ENCODE data around the genes TM9SF1 and CTSG.

GRCh38 chr14:24195159-24196143 is at the start of gene TM9SF1:
TSS of gene TM9SF1 (minus strand) at chr14:24195441.
- PRO-cap: bidirectional peak, plus-strand start at chr14:24195732, minus-strand start at chr14:24195637
- RAMPAGE, long total RNA, 5 experiments: start-site peak on the plus strand in 2 of 5 experiments, at chr14:24195703-24195772 at its widest, 10 to 26 reads per replicate; start-site peak on the minus strand in 5 of 5 experiments, at chr14:24194740-24195717 at its widest, 56 to 488 reads per replicate
- RRBS: 1% methylated on average over 41 of the region's 92 CpGs

GRCh38 chr14:24196423-24196674 is 1.1 kb upstream of the TM9SF1 start:
- PRO-cap: no peak
- RAMPAGE, long total RNA, 5 experiments: no peak in any of the 5 experiments
- RRBS: no CpG with 5 or more reads among the region's 3 CpGs

DNA sequence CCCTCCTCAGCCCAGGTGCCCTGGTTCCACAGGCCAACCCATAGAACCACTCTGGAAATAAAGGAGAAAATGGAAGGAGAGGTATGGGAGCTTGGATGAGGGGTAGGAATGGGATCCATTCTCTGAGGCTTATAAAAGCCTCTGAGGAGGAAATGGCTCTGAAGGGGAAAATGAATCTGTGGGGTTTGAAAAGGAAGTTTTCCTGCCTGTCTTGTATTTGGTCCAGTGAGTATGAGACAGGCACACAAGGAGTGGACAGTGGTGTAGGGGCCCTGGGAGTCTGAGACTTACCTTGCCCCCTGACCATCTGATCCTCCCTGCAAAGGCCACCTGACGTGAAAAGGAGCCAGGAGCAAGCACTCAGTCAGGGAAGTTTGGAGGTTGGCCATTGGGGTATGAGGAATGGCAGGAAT is 866 bp downstream of the LTB4R start:
- PRO-cap: no peak
- RAMPAGE, long total RNA, 5 experiments: no peak in any of the 5 experiments
- RRBS: no CpG with 5 or more reads among the region's 1 CpG

DNA sequence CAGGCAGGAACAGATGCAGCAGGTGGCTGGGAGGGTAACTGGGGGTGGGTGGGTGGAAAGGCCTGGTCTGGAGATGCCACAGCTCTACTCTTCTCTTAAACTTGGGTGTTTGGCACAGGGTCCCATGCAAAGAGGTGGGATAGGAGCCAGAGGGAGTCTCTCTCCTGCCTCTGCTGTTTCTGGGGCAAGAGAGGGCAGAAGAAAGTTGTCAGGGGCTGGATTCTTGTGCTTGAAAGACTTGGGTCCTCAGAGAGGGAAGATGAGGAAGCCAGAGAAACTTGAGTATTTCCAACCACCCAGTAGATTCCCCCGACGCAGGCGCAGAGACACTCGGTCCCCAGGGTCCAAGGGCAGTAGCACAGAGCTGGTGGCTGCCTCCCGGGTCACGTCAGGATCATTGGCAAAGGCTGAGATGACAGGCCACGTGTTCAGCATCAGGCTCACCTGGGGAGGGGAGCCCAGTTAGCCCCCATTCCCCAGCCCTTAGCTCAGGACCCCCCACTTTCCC is 1.9 kb downstream of the CBLN3 start:
- PRO-cap: no peak
- RAMPAGE, long total RNA, 5 experiments: no peak in any of the 5 experiments
- RRBS: no CpG with 5 or more reads among the region's 7 CpGs

- PRO-cap: no peak
- RAMPAGE, long total RNA, 5 experiments: no peak in any of the 5 experiments
- RRBS: no CpG with 5 or more reads among the region's 1 CpG
Measured at GRCh38 chr14:24483843-24484244, 24.2 kb downstream of the CMA1 start.

DNA sequence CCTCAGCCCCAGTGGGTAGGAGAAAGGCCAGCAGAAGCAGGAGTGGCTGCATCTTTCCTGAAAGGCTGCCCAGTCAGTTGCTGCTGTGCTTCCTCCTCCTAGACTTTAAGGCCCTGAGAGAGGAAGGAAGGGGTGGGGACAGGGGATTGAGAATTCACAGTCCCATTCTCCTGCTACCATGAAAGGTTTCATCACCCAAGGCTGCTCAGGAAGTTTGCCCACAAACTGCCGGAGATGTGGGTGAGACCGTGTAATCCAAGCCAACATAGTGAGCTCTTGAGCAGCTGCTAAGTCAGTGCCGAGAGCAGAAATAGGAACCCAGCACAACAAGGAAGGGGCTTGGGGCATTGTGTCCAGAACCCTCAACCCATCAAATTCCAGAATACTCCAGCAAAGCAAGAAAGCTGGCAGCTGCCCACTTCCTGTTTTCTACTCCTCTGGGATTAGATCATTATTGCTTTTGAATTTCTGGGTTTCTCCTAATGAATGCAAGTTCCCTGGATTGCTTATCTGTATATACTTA is at the start of gene CTSG:
CTSG (minus strand) TSS at position 79 of the 523 bp plus-strand sequence.
- PRO-cap: no peak
- RAMPAGE, long total RNA, 5 experiments: start-site peak on the minus strand in 2 of 5 experiments, centred at positions 79 to 80 of the sequence, 70 to 342 reads per replicate
- RRBS: no CpG with 5 or more reads among the region's 3 CpGs

DNA sequence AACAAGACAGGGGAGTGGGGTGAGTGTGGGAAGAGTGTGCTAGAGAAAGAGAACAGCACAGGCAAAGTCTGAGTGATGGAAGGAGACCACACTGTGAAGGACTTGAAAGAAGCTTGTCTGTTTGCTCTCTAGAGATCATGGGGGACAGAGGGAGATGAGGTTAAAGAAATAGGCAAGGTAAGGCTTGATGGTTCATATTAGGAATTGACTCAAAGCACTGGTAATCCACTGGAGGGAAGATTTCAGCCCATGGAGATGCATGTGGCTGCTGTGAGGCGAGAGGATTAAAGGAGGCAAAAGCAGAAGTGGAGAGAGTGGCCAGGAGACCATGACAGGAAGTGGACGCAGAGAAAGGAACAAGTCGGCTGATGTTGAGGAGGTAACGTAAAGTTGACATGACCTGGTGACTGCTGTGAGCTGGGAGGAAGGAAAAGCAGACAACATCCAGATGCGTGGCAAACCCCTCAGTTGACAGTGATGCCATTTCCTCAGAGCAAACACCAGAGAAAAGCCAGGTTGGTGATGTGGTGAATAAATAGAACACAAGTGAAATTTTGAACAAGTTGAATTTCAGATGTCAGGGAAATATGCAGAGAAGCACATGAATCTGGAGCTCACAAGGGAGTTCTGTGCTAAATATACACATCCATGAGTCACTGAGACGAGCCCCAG is 61.2 kb upstream of the GZMB start:
- PRO-cap: no peak
- RAMPAGE, long total RNA, 5 experiments: no peak in any of the 5 experiments
- RRBS: no CpG with 5 or more reads among the region's 6 CpGs

- PRO-cap: no peak
- RAMPAGE, long total RNA, 5 experiments: no peak in any of the 5 experiments
- RRBS: no CpG with 5 or more reads among the region's 2 CpGs
Measured at GRCh38 chr14:24817322-24817604, 183.3 kb upstream of the GZMB start.

- PRO-cap: no peak
- RAMPAGE, long total RNA, 5 experiments: start-site peak on the minus strand in 2 of 5 experiments, at chr14:24819101-24819350 at its widest, 7 to 15 reads per replicate
- RRBS: no CpG with 5 or more reads among the region's 15 CpGs
Measured at GRCh38 chr14:24818863-24819742, 185.1 kb upstream of the GZMB start.

DNA sequence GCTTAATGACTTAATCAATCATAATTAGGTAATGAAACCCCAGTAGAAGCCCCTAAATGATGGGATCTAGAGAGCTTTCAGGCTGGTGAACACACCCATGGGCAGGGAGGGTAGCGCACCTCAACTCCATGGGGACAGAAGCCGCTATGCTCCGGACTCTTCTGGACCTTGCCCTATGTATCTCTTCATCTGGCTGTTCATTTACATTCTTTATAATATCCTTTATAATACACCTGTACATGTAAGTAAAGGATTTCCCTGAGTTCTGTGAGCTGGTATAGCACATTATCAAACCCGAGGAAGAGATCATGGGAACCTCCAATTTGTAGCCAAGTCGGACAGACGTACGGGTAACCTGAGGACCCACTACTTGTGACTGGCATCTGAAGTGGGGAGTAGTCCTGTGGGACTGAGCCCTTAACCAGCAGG is 205.9 kb downstream of the STXBP6 start:
- PRO-cap: no peak
- RAMPAGE, long total RNA, 5 experiments: no peak in any of the 5 experiments
- RRBS: no CpG with 5 or more reads among the region's 7 CpGs

DNA sequence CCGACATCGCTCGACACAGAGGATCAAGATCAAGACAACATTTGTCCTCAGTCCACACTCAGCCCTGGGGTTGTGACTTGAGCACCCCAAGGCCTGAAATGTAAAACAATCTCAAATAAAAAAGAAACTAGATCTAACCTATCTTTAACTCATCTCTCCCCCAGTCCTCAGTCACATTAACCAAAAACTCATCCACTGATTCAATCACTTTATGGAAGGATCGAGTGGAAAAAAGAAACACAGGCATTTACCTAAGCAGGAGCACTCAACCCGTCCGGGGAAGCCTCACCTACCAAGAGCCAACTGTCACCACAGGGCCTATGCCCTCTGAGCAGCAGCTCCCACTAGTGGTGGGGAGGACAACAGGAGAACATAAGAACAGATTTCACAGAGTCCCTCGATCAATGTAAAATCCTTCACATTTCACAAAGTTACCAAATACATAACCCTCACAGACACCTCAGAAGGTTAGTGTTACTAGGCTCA is 17.6 kb downstream of the STXBP6 start:
- PRO-cap: no peak
- RAMPAGE, long total RNA, 5 experiments: start-site peak on the minus strand in 1 of 5 experiments, centred at position 325 of the sequence, 6 reads per replicate
- RRBS: no CpG with 5 or more reads among the region's 7 CpGs

DNA sequence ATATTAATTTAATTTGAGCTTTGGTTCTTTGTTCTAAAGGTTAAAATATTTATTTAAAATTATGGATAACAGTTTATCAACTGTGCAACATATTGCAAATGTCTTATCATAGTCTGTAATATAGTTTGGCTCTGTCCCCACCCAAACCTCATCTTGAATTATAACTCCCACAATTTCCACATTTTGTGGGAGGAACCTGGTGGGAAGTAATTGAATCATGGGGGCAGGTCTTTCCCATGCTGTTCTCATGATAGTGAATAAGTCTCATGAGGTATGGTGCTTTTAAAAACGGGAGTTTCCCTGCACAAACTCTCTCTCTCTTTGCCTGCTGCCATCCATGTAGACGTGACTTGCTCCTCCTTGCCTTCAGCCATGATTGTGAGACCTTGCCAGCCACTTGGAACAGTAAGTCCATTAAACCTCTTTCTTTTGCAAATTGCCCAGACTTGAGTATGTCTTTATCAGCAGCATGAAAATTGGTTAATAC is 931.1 kb upstream of the NOVA1 start:
- PRO-cap: no peak
- RAMPAGE, long total RNA, 5 experiments: no peak in any of the 5 experiments
- RRBS: no CpG with 5 or more reads among the region's 2 CpGs

- PRO-cap: no peak
- RAMPAGE, long total RNA, 5 experiments: no peak in any of the 5 experiments
- RRBS: 93% methylated on average over 16 of the region's 60 CpGs
Measured at GRCh38 chr14:27845111-27845941, 921.3 kb upstream of the FOXG1 start.

GRCh38 chr14:28242775-28243326 is 523.7 kb upstream of the FOXG1 start:
- PRO-cap: no peak
- RAMPAGE, long total RNA, 5 experiments: no peak in any of the 5 experiments
- RRBS: no CpG with 5 or more reads among the region's 3 CpGs

DNA sequence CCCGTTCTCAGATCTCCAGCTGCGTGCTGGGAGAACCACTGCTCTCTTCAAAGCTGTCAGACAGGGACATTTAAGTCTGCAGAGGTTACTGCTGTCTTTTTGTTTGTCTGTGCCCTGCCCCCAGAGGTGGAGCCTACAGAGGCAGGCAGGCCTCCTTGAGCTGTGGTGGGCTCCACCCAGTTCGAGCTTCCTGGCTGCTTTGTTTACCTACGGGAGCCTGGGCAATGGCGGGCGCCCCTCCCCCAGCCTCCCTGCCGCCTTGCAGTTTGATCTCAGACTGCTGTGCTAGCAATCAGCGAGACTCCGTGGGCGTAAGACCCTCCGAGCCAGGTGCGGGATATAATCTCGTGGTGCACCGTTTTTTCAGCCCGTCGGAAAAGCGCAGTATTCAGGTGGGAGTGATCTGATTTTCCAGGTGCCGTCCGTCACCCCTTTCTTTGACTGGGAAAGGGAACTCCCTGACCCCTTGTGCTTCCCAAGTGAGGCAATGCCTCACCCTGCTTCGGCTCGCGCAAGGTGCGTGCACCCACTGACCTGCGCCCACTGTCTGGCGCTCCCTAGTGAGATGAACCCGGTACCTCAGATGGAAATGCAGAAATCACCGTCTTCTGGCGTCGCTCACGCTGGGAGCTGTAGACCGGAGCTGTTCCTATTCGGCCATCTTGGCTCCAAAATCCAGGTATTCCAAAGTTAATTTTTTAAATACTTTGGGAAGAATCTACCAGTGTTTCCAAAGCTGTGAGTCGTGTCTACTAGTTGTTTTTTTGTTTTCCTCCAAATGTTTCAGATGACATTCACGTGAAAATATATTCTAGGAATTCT is 448.5 kb upstream of the FOXG1 start:
- PRO-cap: no peak
- RAMPAGE, long total RNA, 5 experiments: no peak in any of the 5 experiments
- RRBS: 97% methylated on average over 4 of the region's 34 CpGs

GRCh38 chr14:28830012-28830414 is 63.4 kb downstream of the FOXG1 start:
- PRO-cap: no peak
- RAMPAGE, long total RNA, 5 experiments: no peak in any of the 5 experiments
- RRBS: no CpG with 5 or more reads among the region's 22 CpGs

DNA sequence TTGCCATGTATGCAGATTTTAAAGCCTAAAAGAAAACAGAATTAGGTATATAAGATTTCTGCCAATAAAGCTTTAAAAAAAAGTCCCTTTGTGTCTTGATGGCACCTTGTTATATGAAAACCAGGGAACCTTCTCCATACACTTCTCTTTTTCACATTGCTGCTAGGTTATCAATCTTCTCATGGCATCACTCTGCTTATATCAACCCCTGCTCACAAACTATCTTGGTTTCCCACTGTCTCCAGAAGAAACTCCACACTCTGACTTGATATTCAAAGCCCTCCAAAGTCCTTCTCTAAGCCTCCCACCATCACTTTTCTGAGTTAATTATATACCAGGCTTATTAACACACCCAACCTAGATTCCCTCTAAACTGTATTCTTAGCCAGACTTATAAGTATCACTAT is 579.2 kb downstream of the FOXG1 start:
- PRO-cap: no peak
- RAMPAGE, long total RNA, 5 experiments: no peak in any of the 5 experiments

DNA sequence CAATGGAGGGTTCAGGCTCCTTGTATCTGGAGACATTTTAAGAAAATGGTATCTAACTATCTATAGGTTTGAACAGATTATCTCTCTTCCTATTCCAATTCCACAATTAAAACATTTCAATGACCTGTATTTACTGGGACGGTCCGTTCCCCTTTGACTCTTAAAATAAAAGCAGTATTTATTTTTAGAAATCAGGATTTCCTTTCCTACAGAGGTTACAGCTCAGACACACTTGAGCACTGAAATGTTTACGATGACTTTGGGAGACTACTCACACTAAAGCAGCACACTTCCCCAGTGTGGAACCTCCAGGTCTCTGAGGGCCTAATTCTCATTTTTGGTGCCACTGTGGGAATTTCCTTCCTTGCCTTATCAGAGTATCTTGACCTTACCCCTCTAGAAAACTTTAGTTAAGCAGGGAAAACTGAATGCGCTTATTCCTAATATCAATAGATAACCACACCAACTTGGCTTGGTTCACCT is 181.8 kb downstream of the PRKD1 start:
- PRO-cap: no peak
- RAMPAGE, long total RNA, 5 experiments: no peak in any of the 5 experiments
- RRBS: no CpG with 5 or more reads among the region's 4 CpGs

DNA sequence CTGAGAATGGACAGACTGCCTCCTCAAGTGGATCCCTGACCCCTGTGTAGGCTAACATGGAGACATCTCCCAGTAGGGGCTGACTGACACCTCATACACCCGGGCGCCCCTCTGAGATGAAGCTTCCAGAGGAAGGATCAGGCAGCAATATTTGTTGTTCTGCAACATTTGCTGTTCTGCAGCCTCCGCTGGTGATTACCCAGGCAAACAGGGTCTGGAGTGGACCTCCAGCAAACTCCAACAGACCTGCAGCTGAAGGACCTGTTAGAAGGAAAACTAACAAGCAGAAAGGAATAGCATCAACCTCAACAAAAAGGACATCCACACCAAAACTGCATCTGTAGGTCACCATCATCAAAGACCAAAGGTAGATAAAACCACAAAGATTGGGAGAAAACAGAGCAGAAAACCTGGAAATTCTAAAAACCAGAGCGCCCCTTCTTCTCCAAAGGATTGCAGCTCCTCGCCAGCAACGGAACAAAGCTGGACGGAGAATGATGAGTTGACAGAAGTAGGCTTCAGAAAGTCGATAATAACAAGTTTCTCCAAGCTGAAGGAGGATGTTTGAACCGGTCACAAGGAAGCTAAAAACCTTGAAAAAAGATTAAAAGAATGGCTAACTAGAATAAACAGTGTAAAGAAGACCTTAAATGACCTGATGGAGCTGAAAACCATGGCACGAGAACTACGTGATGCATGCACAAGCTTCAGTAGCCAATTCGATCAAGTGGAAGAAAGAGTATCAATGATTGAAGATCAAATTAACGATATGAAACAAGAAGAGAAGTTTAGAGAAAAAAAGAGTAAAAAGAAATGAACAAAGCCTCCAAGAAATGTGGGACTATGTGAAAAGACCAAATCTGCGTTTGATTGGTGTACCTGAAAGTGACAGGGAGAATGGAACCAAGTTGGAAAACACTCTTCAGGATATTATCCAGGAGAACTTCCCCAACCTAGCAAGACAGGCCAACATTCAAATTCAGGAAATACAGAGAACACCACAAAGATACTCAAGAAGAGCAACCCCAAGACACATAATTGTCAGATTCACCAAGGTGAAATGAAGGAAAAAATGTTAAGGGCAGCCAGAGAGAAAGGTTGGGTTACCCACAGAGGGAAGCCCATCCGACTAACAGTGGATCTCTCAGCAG is 42.3 kb downstream of the SCFD1 start:
- PRO-cap: no peak
- RAMPAGE, long total RNA, 5 experiments: start-site peak on the plus strand in 2 of 5 experiments, centred at positions 423 to 694 of the sequence, 7 to 37 reads per replicate
- RRBS: no CpG with 5 or more reads among the region's 15 CpGs

DNA sequence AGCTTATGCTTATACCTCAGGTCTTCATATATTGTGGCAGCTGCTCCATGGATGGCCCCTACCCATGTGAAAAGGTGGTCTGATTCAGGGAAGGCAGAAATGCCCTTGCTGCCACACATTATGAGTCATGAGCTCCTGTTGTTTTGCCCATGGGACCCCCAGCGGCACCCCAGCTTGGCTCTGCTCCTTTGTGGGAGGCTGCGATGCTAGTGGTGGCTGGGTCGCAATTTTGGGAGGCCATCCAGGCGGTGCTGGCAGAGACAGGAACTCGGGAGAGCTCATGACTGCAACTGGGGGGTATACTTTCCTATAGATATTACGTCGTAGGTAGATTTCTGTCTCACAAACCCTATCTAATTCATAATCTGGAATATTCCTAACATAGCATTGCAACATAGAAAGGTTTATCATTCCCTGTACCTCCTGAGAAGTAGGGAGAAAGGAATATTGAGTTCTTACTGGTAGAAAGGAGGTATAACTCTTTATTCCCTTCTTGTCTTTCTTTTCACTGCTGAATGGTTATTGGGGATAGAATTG is 61.3 kb downstream of the SCFD1 start:
- PRO-cap: no peak
- RAMPAGE, long total RNA, 5 experiments: no peak in any of the 5 experiments
- RRBS: no CpG with 5 or more reads among the region's 7 CpGs

Measured in stomach (tissue), 7 donors.